Measurements from ENCODE around the genes FSIP1 and BMF.

- PRO-cap: no peak
- RAMPAGE, long total RNA, 2 experiments: no peak in any of the 2 experiments
These were observed 440.9 kb upstream of the THBS1 start for GRCh38 chr15:39139923-39140461.

GRCh38 chr15:39381681-39381880 is 199.3 kb upstream of the THBS1 start:
- PRO-cap: no peak
- RAMPAGE, long total RNA, 2 experiments: no peak in any of the 2 experiments

- PRO-cap: no peak
- RAMPAGE, long total RNA, 2 experiments: no peak in any of the 2 experiments
These were observed 153.9 kb upstream of the THBS1 start for GRCh38 chr15:39426766-39427655.

DNA sequence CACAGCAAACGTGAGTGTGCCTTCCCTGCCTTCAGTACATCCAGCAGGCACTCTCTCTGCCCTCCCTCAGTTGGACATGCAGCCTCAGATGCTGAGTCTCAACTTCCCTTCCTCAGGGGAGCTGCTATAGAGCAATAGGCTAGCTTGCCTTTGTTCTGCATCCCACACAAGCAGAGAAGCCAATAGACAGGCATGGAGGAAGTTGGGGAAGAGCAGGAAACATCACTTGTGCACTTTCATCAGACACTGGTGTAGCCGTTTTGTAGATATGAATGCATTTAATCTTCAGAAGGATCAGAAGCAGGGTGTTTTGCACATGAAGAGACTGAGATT is 147.5 kb upstream of the THBS1 start:
- PRO-cap: no peak
- RAMPAGE, long total RNA, 2 experiments: no peak in any of the 2 experiments

DNA sequence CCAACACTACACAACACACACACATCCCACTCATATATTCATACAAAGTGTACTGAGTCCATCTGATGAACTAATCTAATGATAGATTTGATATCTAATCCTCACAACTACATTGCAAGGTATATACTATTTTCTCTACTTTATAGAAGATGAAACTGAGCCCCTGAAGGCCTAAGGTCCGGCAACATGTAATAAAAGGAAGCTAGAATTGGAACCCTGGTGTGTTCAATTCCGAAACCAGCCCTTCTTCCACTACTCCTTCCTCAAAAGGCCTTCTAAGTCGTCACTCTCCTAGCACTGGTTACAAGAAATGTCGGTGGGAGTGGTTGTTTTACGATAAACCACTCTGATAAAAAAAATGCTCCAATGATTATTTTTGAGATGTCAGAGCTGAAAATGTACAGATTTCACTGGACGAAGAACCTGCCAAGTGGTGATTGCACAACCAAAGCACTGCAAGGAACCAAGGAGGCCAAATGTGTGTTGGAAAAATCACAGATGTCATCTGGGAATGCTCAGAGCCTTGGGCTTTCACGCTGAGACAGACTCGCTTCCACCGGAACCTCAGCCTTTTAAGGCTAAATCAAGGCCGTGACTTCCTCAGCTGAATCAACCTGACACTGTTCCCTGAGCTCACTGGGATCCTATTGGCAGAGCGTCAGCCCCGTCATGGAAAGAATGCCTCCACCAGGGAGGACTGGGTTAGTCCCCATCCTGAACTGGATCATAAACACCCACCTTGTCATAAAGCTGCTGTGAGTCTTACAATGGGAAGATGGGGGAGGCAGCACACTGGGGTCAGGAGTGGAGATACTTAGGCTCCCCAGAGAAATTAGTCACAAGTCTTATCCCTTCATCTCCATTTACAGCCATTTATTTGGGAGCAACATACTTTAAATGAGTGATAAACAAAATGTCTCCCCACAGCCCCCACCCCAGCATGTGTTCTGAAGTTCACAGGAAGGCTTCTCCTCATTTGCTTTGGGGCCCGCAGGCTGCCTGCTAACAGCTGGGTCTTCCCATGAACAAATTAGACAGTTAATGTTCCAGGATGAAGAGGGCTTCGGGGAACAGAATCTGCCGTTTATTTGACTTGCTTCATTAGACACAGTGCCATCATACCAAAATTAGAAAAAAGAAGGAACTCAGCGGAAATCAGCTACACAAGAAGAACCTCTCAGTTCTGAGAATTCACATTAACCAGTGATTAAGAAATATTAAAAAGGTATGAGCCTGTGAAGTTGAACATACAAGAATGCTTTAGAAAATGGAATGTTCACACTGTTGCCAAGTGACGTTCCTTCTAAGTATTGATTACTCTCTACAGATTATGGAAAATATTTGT is 107.9 kb upstream of the THBS1 start:
- PRO-cap: bidirectional peak, plus-strand start at position 497 of the sequence, minus-strand start at position 299 of the sequence; bidirectional peak, plus-strand start at position 705 of the sequence, minus-strand start at position 548 of the sequence
- RAMPAGE, long total RNA, 2 experiments: no peak in any of the 2 experiments

DNA sequence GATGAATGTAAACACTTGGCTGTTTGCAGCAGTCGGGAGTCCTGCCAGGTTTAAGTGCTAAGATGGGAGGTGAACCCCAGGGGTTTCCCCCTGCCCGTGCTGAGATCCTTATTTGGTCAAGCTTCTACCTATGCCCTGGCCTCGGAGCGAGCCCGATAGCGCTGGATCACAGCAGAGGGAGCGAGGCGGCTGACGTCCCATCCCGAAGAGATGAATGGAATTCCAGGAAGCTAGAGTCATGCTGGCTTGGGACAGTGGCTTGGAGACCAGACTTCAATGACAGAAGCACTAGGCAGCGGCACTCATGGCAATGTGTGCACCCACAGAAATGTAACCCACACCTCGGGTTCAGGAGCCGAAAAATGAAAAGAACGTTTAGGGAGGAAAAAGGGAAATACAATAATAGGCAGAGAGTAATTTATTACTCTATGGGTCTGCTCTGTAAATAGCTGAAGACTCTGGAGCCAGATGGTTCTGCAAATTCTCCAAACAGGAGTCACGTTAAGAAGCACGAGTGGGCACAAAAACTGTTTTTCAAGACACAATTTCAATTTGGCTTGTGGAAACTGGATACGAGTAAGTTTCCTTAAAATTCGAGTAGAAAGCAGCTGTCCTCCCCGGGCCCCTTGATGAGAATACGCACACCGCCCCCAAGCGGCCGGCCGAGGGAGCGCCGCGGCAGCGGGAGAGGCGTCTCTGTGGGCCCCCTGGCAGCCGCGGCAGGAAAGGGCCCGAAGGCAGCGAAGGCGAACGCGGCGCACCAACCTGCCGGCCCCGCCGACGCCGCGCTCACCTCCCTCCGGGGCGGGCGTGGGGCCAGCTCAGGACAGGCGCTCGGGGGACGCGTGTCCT is 964 bp upstream of the THBS1 start:
- PRO-cap: unidirectional peak, plus-strand start at position 276 of the sequence; bidirectional peak, plus-strand start at position 722 of the sequence, minus-strand start at position 718 of the sequence
- RAMPAGE, long total RNA, 2 experiments: no peak in any of the 2 experiments

GRCh38 chr15:39583391-39583767 is 2.5 kb downstream of the THBS1 start:
- PRO-cap: no peak
- RAMPAGE, long total RNA, 2 experiments: no peak in any of the 2 experiments

- PRO-cap: no peak
- RAMPAGE, long total RNA, 2 experiments: no peak in any of the 2 experiments
These were observed 6.3 kb downstream of the THBS1 start for GRCh38 chr15:39587202-39587641.

- PRO-cap: no peak
- RAMPAGE, long total RNA, 2 experiments: no peak in any of the 2 experiments
These were observed 10.3 kb downstream of the THBS1 start for GRCh38 chr15:39591024-39591764.

GRCh38 chr15:39592414-39592977 is 11.6 kb downstream of the THBS1 start:
- PRO-cap: no peak
- RAMPAGE, long total RNA, 2 experiments: no peak in any of the 2 experiments

- PRO-cap: bidirectional peak, plus-strand start at chr15:39782877, minus-strand start at chr15:39782765
- RAMPAGE, long total RNA, 2 experiments: start-site peak on the minus strand in 2 of 2 experiments, at chr15:39782799-39782841 at its widest, 11 to 17 reads per replicate
These were observed at the start of gene FSIP1 for GRCh38 chr15:39782306-39783122. TSS of gene FSIP1 (minus strand) at chr15:39782841.

- PRO-cap: no peak
- RAMPAGE, long total RNA, 2 experiments: no peak in any of the 2 experiments
These were observed 1.4 kb downstream of the GPR176 start for GRCh38 chr15:39918558-39919143.

DNA sequence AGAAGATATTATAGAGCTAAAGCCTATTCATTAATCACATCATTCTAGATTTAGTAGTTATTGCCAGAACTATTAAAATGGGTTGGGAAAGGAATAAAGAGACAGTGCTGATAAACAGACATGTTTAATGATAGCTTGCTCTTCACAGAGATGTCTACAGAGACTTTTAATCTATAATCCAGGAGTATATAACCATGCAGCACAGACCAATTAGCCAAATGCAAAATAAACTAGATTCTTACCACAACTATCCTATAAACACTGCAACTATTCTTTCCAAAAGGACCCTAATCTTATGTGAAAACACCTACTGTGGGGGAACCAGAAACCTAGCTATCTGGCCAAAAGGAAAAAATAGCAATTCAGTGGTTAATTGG is 3.1 kb downstream of the SRP14 start:
- PRO-cap: no peak
- RAMPAGE, long total RNA, 2 experiments: no peak in any of the 2 experiments

DNA sequence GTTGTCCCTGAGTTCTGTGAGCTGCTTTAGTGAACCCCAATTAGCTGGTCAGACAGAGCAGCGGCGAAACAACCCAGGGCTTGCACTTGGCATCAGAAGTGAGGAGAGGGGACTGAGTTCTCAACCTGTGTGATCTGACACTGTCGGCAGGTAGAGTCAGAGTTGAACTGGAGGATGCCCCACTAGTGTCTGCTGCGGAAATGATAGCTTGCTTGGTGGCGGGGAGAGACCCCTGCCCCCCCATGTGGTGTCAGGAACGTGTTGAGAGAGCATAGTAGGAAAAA is 13.1 kb upstream of the SRP14 start:
- PRO-cap: no peak
- RAMPAGE, long total RNA, 2 experiments: no peak in any of the 2 experiments

DNA sequence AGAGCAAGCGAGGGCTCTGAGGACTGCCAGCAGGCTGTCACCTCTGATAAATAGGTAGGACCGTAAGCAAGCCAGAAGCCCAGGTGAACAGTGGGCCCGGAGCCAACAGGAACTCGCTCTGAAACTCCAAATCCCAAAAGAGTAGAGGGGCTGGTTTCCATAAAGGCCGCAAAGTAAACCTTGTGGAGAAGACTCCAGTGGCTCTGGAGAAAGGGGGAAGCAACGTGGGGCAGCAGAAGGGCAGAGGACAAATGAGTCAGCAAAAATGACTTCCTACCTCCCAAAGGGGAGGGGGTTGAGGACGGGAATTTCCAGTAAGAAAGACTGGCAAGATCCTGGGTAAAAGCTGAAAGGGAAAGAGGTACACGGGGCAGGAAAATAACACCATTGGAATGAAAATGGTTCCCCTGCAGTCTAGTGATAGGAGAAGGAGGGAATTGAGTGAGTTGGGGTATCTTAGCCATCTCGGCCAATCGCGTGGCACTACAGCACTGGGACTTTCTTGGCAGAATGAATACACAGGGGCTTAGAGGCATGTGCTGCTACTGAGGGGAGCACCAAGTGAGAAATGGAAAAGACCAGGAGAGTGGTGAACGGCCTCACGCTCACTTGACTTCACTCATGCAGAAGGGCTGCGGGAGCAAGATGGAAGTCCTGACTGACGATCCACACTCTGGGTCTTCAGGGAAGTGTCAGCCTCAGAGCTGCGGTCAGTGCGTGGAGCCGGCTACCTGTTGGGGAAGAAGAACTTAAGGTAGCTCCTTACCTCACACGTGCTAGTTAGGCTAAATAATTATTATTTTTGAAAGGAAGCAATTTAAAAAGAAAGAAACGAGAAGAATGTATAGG is 33.2 kb downstream of the BMF start:
- PRO-cap: unidirectional peak, minus-strand start at position 249 of the sequence
- RAMPAGE, long total RNA, 2 experiments: no peak in any of the 2 experiments

DNA sequence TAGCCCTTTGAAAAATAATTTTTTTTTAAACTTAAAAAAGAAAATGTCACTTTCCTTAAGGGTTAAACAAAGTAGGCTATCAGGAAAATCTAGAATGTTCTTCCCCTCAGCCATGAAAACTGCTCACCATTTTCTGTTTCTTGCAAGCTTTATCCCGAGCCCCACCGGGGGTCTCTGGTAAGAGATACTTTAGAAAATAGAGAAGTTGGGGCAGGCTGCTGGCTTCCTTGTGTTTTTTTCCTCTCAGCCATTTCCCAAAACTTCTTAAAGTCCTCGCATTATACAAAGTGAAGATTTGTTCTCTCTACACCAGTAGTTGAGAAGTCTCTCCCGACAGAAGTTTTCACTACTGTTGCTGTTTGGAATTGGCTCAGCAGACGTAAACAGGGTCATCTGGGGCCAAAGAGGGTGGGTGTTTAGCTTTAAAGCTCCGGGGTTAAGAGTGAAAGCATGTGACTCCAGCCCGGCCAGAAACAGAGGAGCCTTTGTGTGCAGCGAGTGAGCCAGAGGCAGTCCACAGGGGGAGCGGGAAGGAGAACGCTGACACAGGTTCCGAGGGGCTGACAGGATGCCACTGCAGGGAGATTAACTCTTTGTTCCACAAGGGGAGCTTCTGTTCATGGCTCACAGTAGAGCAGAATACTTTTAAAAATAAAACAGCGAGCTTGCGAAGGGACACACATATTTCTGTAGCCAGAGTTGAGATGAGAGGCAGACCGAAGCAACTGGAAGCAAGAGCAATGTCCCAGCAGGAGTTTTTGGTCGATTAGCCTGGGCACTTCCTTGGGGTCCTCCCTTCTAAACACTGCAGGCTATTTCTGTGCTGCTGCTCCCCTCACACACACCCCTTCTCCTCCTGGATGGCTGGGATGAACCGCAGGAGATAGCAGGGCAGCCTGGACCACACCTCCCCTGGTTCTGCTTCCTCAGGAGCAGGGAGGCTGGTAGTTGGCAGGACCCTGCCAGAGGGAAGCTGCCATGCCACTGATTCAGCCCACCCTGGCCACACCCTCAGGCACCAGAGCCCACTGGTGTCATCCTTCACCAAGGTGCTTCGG is 26.9 kb downstream of the BMF start:
- PRO-cap: bidirectional peak, plus-strand start at position 521 of the sequence, minus-strand start at position 475 of the sequence
- RAMPAGE, long total RNA, 2 experiments: no peak in any of the 2 experiments

GRCh38 chr15:40088827-40089695 is 19.6 kb downstream of the BMF start:
- PRO-cap: no peak
- RAMPAGE, long total RNA, 2 experiments: no peak in any of the 2 experiments

GRCh38 chr15:40091550-40092636 is 16.8 kb downstream of the BMF start:
- PRO-cap: no peak
- RAMPAGE, long total RNA, 2 experiments: no peak in any of the 2 experiments

GRCh38 chr15:40102944-40103776 is 5.5 kb downstream of the BMF start:
- PRO-cap: bidirectional peak, plus-strand start at chr15:40103599, minus-strand start at chr15:40103622
- RAMPAGE, long total RNA, 2 experiments: no peak in any of the 2 experiments

DNA sequence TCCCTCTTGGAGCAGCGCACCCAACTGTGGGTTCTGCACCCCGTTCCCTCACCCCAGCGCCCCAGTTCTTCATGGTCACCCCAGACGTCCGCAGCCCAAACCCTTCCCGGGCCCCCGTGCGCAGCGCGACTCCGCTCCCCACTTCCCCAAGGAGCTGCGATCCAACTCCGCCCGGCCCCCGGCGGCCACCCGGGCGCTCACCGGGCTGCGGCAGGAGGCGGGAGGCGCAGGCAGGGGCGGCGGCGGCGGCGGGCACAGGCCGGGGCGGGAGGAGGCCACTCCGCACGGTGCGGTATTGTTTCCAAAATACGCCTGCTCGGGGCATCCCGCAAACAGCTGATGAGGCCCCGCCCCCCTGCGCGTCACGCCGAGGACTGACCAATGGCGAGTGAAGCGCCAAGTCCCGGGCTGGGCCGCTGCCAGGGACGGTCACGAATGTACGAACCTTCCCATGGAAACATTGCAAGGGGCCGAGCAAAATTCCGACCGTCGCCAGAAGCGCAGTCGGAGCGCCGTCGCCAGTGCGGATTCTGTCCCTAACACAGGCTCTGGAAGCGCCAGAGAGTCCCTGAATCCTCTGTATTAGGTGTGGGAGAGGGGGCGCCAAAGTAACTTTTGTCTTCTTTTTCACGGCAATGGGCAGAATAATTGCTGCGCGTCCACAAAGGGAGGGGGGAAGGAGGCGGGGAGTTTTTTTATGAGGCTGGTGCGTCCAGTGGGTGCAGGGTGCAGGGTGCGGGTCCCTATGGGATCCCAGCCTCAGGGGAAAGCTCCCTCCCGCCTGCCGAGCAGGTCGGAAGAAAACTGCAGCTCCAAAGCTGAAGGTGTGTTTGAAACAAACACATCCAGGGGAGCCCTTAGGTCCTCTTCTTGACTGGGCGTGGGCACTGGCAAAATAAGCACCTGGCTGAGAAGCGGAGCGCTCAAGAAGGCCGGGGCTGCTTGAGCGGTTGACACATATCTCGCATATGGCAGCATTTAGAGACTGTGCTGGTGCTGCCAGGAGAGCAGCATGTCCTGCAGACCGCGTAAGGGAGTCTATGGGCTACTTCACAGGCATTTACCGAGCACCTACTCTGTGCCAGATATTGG is at the start of gene BMF:
TSS of gene BMF (minus strand) at position 308 of the 1,092 bp plus-strand sequence.
- PRO-cap: bidirectional peak, plus-strand start at position 611 of the sequence, minus-strand start at position 303 of the sequence; unidirectional peak, plus-strand start at position 724 of the sequence; bidirectional peak, plus-strand start at position 926 of the sequence, minus-strand start at position 806 of the sequence
- RAMPAGE, long total RNA, 2 experiments: no peak in any of the 2 experiments